SK-N-DZ (cell line): ENCODE data around the gene C1QTNF8.

RAMPAGE:
- cytosol, long total RNA, result no peak
- nucleus, long total RNA, result no peak
Observed at GRCh38 chr16:806836-807714, 6.5 kb upstream of the GNG13 start.

DNA sequence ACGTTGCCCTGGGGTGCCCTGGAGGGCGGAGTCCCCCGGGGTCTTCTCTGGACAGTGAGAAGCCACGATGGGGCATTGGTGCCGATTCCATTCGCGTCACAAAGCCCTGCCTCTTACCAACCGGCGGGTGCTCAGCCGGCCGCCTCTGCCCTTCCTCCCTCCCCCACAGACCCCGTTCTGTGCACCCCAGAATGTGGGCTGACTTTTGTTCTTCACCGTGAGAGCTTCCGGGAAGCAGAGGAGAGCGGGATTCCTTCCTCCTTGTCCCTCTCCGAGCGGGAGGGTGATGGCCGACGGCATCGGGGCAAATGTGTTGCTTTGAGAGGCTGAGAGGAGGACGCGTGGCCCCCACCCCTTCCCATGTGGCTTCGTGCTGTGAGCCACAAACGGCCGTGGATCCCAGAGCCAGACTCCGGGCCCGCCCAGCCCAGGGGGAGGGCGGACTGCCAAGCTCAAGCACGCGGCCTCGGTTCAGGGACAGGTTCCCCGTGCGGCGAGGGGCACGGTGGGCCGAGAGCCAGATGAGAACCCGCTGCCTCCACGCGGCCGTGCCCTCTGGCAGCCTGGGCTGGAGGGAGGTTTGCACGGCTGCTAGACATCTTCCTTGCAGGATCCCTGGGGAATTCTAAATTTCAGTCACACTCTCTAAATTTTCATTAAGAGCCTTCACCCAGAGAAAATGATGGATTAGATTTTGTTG is 24.7 kb upstream of the GNG13 start:
RAMPAGE:
- cytosol, long total RNA, result no peak
- nucleus, long total RNA, result no peak

GRCh38 chr16:861758-862105 is 61.2 kb upstream of the GNG13 start:
RAMPAGE:
- cytosol, long total RNA, result no peak
- nucleus, long total RNA, result no peak

DNA sequence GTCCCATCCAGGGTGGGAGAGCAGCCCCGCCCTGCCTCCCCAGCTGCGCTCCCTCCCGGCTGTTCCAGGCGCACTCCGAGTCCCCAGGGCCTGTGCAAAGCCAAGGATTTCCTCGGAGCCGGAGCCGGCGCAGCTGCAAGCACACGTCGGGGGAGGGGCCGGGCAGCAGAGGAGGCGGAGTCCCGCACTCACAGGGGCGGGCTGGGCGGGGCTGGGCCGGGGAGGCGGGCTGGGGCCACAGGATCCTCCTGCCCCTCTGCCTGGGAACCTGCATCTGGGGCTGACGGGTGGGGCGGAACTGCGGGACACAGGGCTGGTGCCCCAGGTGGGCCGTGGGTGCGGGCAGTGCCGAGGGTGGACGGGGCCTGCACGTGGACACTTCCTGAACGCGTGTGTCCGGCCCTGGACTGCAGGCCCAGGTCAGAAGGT is 24.1 kb upstream of the SSTR5 start:
RAMPAGE:
- cytosol, long total RNA, result no peak
- nucleus, long total RNA, result no peak

GRCh38 chr16:1076925-1077639 is 4.5 kb downstream of the SSTR5 start:
RAMPAGE:
- cytosol, long total RNA, result no peak
- nucleus, long total RNA, result no peak

RAMPAGE:
- cytosol, long total RNA, result no peak
- nucleus, long total RNA, result no peak
Observed at GRCh38 chr16:1082283-1083008, 9.9 kb downstream of the SSTR5 start.

DNA sequence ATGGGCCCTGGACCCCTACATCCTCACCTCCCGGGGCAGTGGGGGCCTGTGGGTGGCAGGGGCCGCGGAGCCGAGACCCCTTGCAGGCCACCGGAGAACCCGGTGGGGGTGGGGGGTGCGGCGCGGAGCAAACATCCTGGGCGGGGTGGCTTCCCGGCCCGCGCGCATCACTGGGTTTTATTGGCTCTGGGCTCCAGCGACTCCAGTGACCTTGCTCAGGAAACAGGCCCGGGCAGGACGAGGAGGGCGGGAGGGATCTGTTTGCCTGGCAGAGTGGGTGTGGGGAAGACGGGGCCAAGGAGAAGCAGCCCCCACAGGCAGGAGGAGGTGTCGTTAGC is 10.4 kb downstream of the SSTR5 start:
RAMPAGE:
- cytosol, long total RNA, result no peak
- nucleus, long total RNA, result no peak

GRCh38 chr16:1089473-1090161 is 6.4 kb downstream of the C1QTNF8 start:
RAMPAGE:
- cytosol, long total RNA, result no peak
- nucleus, long total RNA, result no peak

DNA sequence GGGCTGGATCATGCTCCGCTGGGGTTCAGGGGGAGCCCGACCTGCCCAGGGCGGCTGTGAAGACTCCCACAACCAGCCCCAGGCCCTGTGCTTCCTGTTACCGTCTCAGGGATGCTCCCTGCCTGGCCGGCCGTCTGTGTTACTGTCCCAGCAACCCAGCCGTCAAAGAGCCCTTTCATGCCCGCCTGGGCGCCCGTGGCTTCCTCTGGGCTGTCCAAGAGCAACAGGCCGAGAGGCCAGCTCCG is at the start of gene C1QTNF8:
C1QTNF8 (minus strand) TSS at position 211 of the 245 bp plus-strand sequence.
RAMPAGE:
- cytosol, long total RNA, result no peak
- nucleus, long total RNA, result no peak

DNA sequence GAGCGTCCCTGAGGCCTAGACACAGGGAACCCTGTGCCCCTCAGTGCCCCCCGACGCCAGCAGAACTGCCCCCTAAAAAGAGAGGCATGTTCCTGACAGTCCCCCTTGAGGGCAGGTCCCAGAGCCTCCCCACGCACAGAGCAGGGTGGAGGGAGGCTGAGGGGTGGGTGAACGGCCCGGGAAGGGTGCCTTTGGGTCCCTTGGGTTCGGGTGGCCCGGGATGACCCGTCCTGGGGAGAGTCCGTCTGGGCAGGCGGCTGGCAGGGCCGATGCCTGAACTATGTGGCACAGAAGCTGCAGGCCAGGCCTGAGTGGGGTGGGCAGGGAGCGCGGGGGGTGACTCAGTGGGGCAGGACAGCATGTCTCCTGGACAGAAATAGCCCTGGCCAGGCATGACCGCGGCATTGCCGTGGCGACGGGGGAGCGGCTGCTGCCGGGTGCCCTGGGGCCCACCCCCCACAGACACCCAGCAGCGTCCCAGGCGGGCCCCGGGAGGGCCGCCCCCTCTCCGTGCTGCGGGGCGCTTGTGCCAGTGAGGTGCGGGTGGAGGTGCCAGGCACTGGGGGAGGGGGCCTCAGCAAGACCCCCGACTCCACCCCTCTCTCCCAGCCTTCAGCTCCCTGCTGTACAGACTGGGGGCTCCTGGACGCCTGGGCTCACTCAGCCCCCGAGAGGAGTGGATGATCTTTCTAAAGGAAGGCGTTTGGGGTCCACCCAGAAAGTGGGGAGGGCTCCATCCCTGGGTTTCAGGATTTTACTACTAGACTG is 1.8 kb upstream of the C1QTNF8 start:
RAMPAGE:
- cytosol, long total RNA, result no peak
- nucleus, long total RNA, result no peak

RAMPAGE:
- cytosol, long total RNA, result no peak
- nucleus, long total RNA, result no peak
Observed at GRCh38 chr16:1107685-1108055, 11.6 kb upstream of the C1QTNF8 start.

RAMPAGE:
- cytosol, long total RNA, result no peak
- nucleus, long total RNA, result no peak
Observed at GRCh38 chr16:1159890-1160644, 7.2 kb downstream of the CACNA1H start.

RAMPAGE:
- cytosol, long total RNA, result no peak
- nucleus, long total RNA, result no peak
Observed at GRCh38 chr16:1210794-1211270, 14.2 kb downstream of the TPSG1 start.

DNA sequence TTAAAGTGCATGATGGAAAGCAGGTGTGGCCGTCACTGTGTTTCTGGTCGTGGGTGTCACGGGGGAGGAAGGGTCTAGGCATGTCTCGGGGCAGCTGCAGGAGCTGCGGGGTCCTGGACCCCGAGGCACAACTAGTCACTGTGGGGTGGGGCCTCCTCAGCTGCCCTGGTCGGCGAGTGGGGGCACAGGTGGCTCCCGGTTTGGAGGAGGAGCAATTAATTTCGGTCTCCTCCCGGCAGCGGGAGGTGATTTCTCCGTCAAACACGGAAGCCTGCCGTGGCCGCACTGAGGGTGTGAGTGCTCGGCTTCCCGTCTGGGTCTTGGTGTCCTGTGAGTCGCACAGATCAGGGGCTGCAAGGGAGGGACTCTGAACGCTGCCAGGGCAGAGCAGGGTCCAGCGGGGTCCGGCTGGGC is 3.1 kb downstream of the TPSD1 start:
RAMPAGE:
- cytosol, long total RNA, result no peak
- nucleus, long total RNA, result no peak

GRCh38 chr16:1300562-1301261 is 8.7 kb upstream of the UBE2I start:
RAMPAGE:
- cytosol, long total RNA, result no peak
- nucleus, long total RNA, result no peak

GRCh38 chr16:1311647-1312479 is 2.4 kb downstream of the UBE2I start:
RAMPAGE:
- cytosol, long total RNA, result no peak
- nucleus, long total RNA, result no peak

GRCh38 chr16:1500675-1501035 is 7.5 kb downstream of the TELO2 start:
RAMPAGE:
- cytosol, long total RNA, result no peak
- nucleus, long total RNA, result no peak

DNA sequence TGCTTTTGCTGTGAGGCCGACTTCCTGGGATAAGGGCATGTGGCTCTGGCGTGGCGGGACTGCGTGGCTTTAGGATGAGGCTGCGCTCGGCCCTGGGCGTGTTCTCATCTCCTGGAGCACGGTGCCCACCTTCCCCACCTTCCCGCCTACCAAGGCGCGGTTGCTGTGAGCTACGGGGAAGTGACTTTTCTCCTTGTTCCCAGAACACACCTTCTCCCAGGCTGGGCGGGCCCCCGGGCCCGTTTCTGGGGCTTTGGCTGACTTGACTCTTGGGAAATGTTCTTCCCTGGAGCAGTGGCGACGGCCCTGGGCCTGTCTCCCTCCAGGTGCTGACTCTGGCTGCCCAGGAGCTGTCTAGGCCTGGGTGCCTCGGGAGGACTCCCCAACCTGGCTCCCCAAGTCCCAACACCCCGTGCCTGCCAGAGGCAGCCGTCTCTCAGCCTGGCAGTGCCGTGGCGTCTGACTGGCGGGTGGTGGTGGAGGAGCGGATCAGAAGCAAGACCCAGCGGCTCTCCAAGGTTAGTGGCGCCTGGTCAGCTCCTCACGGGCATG is 12.0 kb downstream of the TELO2 start:
RAMPAGE:
- cytosol, long total RNA, result no peak
- nucleus, long total RNA, result no peak

DNA sequence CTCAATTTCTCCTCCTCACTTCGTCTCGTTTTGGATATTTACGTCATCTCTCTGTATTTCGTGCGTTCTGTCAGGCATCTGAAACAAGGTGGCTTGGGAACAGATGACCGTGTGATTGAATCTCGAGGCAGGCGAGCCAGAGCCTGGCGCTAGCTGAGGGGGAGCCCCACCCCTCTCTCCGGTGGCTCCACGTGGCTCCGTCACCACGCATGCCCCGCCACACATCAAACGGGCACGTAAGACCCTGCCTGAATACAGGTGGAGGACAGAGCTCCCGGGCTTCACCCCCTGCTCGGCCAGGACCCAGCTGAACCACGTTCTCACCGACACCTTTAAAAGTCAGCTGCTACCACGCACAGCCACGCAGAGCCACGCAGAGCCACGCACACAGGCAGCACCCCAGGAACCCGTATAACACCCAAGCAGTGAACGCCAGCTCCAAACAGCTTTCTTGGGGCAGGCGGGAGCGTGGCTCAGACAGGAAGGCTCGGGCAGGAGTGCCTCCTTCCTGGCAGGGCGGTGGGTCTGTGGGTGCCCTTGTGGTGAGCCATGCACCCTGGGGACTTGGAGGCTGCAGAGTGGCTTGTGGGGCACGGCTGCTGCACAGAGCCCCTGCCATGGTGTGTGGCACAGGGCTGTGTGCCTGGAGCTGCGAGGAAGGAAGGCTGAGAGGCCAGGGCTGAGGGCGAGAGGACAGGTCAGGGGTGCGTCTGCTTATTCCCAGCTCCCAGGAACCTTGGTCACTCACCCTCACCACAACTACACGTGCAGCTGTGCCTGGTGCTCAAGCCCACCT is 4.4 kb downstream of the TMEM204 start:
RAMPAGE:
- cytosol, long total RNA, result no peak
- nucleus, long total RNA, result no peak

GRCh38 chr16:1553224-1553779 is 19.8 kb downstream of the TMEM204 start:
RAMPAGE:
- cytosol, long total RNA, result no peak
- nucleus, long total RNA, result no peak